Body of pancreas (tissue), 2 donors: ENCODE results near the genes NUPR2 and ZNF722.

DNA sequence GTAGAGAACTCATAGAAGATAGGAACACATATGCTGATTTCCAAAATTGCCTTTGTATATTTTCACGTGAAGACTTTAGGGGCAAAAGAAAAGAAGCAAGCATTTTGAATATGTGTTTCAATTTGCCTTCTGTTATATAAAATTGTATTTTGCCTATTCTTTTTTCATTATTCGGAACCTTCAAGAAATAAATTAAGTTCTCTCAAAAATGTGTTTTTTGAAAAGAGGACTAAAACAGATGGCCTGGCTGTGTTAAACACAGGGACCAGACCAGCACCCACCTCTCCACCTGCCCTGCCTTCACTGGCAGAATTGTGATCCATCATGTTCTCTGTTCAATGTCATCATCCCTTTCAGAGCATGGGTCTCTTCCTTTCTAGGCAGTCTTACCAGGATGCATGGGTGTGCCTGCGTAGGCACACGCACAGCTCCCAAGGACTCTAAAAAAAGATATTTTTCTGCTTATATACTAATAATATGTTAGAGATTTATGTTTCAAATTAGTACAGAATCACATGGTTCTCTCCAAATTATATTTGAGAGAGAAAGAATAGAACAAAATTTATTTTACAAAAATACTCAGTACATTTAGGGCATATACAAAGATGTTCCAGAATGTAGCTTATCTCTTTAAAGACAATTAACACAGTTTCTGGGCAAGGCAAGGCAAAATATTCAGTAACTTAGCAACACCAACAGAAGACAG lies 52.6 kb downstream of the EGFR start:
- PRO-cap, result no peak
- RAMPAGE, long total RNA, 2 experiments, result no peak in any of the 2 experiments

GRCh38 chr7:55110867-55111438 lies 92.1 kb downstream of the EGFR start:
- PRO-cap, result no peak
- RAMPAGE, long total RNA, 2 experiments, result no peak in any of the 2 experiments

DNA sequence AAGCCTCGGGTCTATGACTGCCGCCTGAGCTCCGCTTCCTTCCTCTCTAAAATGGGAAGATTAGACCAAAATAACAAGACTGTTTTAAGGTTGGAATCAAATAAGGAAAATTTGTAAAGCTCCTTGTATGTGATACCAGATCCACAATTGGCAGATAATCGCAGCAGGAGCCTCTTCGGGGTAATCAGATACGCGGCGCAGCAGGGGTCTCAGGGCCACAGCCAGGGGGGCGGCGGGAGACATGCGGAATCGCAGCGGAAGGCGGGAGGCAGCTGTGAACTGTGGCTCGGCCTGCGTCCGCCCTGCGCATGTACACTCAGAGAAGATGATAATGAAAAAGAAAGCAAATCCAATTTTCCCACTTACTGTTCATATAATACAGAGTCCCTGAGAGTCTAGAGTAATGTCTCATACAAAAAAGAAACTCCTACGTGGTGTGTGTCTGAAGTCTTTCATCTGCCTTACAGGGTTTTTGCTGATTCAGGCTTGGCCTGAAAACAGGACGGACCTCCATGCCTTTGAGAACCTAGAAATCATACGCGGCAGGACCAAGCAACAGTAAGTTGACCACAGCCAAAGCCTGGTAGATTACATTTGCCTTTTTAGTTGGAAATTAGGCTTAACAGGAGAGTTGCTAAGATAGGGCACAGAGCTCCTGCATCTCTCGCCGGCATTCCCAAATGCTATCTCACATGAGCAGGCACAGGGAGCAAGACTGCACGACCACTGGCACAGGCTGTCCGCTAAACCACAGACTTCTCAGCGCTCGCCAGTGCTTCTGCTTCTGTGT lies 138.6 kb downstream of the EGFR start:
- PRO-cap, result no peak
- RAMPAGE, long total RNA, 2 experiments, result no peak in any of the 2 experiments

DNA sequence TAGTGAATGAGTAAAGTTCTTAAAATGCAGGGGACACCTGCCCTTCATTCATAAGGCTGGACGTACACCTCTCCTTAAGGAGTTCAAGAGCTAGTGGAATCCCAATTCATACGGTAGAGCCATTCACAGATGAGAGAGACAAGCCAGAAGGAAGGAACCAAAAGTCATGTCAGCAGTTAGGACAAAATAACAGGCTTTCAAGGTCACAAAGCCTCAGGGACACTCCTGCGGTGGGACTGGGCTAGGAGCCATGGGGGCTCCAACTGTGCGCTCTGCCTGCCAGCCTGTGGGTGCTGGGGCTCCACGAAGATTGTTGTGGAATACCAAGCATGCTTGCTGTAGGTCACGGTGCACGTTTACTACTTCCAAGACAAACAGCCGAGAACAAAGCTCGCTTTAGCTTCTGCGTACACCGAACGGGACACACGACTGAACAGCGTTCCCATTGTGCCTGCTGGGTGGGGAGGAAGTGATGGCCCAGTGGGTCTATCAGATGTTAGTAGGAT lies 158.7 kb downstream of the EGFR start:
- PRO-cap, result no peak
- RAMPAGE, long total RNA, 2 experiments, result no peak in any of the 2 experiments

DNA sequence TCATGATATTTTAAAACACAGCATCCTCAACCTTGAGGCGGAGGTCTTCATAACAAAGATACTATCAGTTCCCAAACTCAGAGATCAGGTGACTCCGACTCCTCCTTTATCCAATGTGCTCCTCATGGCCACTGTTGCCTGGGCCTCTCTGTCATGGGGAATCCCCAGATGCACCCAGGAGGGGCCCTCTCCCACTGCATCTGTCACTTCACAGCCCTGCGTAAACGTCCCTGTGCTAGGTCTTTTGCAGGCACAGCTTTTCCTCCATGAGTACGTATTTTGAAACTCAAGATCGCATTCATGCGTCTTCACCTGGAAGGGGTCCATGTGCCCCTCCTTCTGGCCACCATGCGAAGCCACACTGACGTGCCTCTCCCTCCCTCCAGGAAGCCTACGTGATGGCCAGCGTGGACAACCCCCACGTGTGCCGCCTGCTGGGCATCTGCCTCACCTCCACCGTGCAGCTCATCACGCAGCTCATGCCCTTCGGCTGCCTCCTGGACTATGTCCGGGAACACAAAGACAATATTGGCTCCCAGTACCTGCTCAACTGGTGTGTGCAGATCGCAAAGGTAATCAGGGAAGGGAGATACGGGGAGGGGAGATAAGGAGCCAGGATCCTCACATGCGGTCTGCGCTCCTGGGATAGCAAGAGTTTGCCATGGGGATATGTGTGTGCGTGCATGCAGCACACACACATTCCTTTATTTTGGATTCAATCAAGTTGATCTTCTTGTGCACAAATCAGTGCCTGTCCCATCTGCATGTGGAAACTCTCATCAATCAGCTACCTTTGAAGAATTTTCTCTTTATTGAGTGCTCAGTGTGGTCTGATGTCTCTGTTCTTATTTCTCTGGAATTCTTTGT lies 162.3 kb downstream of the EGFR start:
- PRO-cap, result no peak
- RAMPAGE, long total RNA, 2 experiments, result no peak in any of the 2 experiments

GRCh38 chr7:55191294-55192275 lies 172.8 kb downstream of the EGFR start:
- PRO-cap, result no peak
- RAMPAGE, long total RNA, 2 experiments, result no peak in any of the 2 experiments

DNA sequence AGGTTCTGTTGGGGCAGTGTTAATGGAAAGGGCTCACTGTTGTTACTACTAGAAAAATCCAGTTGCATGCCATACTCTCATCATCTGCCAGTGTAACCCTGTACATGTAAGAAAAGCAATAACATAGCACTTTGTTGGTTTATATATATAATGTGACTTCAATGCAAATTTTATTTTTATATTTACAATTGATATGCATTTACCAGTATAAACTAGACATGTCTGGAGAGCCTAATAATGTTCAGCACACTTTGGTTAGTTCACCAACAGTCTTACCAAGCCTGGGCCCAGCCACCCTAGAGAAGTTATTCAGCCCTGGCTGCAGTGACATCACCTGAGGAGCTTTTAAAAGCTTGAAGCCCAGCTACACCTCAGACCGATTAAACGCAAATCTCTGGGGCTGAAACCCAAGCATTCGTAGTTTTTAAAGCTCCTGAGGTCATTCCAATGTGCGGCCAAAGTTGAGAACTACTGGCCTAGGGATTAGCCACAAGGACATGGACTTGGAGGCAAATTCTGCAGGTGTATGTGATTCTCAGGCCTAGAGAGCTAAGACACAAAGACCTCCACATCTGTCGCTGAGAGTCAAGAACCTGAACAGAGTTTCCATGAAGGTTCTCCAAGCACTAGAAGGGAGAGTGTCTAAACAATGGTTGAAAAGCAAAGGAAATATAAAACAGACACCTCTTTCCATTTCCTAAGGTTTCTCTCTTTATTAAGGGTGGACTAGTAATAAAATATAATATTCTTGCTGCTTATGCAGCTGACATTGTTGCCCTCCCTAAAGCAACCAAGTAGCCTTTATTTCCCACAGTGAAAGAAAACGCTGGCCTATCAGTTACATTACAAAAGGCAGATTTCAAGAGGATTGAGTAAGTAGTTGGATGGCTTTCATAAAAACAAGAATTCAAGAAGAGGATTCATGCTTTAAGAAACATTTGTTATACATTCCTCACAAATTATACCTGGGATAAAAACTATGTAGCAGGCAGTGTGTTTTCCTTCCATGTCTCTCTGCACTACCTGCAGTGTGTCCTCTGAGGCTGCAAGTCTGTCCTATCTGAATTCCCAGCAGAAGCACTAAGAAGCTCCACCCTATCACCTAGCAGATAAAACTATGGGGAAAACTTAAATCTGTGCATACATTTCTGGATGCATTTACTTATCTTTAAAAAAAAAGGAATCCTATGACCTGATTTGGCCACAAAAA lies 154.7 kb upstream of the LANCL2 start:
- PRO-cap, result no peak
- RAMPAGE, long total RNA, 2 experiments, result no peak in any of the 2 experiments

- PRO-cap, result no peak
- RAMPAGE, long total RNA, 2 experiments, result no peak in any of the 2 experiments
These were observed 51.6 kb downstream of the VOPP1 start for GRCh38 chr7:55520487-55521293.

DNA sequence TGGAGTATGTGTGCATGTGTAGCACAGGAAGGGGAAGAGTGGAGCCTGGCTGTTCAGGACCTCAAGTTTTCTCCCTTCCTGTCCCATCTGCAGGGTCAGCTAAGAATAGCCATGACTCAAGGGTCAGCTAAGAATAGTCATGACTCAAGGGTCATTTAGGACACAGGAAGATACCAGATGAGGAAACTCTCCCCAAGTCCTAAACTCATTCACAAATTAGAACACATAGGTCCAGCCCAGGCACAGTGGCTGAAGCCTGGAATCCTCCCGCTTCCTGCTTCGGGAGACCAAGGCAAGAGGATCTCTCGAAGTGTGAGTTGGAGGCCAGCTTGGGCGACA lies 21.3 kb upstream of the VOPP1 start:
- PRO-cap, result no peak
- RAMPAGE, long total RNA, 2 experiments, result no peak in any of the 2 experiments

GRCh38 chr7:55688808-55689003 lies 116.4 kb upstream of the VOPP1 start:
- PRO-cap, result no peak
- RAMPAGE, long total RNA, 2 experiments, result no peak in any of the 2 experiments

DNA sequence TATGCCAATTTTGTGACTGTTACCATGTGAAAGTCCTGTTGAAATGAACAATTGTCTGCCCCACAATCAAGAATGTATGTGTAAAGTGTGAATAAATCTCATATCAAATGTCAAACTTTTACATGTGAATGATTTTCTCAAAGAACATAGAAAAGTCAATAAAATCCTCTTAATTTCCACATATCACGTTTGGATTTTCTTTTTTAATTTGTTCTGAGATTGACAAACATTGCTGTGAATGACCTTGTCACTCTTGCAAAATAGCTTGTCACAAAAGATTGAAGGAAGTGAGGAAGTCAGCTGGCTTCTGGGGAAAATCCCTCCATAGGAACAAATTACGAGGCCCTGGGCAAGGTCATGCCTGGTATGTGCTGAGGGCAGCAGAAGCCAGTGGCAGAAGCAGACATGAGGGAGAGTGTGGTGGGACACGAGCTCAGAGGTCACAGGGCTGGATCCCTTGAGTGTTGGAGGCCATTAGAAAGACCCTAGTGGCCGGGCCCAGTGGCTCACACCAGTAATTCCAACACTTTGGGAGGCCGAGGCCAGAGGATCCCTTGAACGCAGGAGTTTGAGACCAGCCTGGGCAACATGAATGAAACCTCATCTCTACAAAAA lies 35.7 kb downstream of the NIPSNAP2 start:
- PRO-cap, result no peak
- RAMPAGE, long total RNA, 2 experiments, result no peak in any of the 2 experiments

DNA sequence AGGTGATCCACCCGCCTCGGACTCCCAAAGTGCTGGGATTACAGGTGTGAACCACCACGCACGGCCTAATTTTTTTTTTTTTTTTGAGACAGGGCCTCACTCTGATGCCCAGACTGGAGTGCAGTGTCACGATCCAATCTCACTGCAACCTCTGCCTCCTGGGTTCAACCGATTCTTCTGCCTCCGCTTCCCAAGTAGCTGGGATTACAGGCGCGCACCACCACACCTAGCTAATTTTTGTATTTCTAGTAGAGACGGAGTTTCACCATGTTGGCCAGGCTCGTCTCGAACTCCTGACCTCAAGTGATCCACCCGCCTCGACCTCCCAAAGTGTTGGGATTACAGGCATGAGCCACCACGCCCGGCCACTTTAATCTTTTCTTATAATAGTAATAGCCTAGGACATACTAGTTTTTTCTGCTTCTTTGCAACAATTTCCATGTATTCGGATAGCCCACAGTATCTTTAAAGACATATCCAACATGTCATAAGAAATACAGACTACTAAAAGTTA lies 1.4 kb downstream of the CHCHD2 start:
- PRO-cap, result no peak
- RAMPAGE, long total RNA, 2 experiments, result no peak in any of the 2 experiments

GRCh38 chr7:56115731-56116683 lies at the start of gene NUPR2:
NUPR2 (minus strand) TSS chr7:56116417.
- PRO-cap, result unidirectional peak, minus-strand start at chr7:56116357
- RAMPAGE, long total RNA, 2 experiments, result start-site peak on the minus strand in 2 of 2 experiments, at chr7:56116366-56116454 at its widest, 9 to 25 reads per replicate

GRCh38 chr7:63068110-63068632 lies 930.5 kb upstream of the ZNF722 start:
- PRO-cap, result no peak
- RAMPAGE, long total RNA, 2 experiments, result no peak in any of the 2 experiments

DNA sequence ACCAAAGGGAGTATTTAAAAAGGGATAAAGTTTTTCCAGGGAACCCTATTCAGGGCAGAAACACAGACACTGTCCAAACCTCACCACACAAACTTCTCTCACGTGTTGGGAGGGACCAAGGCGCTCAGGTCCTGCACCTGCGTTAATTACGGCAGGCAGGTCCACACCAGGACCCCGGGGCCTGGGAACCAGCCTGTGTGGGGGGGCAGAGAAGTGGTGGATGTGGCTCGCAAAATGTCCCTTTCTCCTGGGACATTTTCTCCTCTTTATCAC lies 73.5 kb upstream of the ZNF722 start:
- PRO-cap, result no peak
- RAMPAGE, long total RNA, 2 experiments, result no peak in any of the 2 experiments

DNA sequence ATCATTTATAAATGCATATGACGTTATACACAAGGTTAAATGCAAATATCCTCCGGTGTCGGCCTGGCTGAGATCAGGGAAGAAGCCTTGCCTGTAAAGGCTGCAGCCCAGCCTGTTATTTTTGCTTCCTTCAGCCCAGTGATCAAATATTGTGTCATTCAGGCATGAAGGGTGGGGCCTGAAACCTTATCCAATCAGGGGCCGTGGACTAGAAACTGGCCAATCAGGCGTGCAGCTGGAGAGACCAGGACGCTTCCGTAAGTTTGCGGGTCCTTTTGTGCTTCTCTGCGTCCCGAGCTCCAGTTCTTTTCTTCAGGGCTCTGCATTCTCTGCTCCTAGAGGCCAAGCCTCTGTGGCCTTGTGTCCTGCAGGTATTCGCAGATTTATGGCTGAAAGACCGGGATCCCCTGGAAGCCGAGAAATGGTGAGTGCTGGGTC lies at the start of gene ZNF722:
Gene ZNF722, plus strand, starts transcription at position 273 of the 438 bp plus-strand sequence.
- PRO-cap, result no peak
- RAMPAGE, long total RNA, 2 experiments, result no peak in any of the 2 experiments

DNA sequence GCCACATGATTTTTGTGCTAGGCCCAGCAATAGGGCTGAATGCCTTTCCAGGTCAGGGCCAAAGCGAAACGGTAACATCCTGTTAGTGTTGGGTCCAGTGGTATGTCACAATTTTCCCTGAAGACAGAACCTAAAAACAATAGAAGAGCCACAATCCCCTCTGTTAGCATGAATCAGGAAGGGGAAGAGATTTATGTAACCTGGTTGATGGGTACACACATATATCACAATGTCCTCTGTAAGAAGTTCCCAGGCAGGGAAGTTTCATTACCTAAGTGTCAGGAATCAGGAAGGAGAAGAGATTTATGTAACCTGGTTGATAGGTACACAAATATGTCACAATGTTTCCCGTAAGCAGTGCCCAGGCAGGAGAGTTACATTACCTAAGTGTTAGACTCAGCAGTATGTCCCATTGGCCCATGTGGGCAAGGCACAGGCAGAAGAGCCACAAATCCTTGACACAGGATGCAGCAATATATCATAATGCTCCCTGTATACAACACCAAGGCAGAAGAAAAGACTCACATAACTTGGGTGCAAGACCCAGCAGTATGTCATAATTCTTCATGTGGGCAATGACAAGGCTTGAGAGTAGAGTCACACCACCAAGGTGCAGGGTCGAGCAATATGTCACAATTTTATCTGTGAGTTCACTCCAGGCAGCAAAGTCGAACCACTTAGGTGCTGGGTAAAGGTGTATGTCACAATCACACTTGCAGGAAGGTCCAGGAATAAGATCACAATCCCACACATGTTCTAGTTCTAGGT lies 27.9 kb upstream of the ZNF107 start:
- PRO-cap, result no peak
- RAMPAGE, long total RNA, 2 experiments, result no peak in any of the 2 experiments

- PRO-cap, result unidirectional peak, plus-strand start at chr7:64888368
- RAMPAGE, long total RNA, 2 experiments, result start-site peak on the plus strand in 2 of 2 experiments, at chr7:64888254-64888363 at its widest, 20 to 45 reads per replicate
These were observed 15.0 kb upstream of the ZNF273 start for GRCh38 chr7:64888019-64888587.

DNA sequence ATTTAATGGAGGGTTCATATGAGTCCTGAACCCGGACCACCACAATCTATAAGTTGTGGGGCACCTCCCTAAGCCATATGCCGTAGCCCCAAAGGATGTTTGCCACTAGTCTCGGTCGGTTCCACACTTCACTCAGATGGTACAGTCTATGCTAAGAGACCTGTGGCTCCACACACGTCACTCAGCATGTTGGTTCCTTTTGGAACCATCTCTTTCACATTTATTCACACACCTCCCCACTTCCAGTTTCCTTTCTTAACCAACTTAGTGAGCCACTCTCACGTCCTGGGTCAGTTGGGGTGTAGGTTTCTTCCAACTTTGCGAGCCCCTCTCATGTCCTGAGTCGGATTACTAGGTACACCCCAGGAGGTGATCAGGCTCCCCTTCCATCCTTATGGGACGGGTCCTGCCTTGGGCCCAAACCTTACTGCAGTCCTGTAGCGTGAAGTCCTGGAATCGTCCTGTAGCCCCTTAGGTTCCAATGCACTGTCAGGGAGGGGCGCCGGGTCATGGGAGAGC lies 7.7 kb downstream of the ERV3-1 start:
- PRO-cap, result no peak
- RAMPAGE, long total RNA, 2 experiments, result no peak in any of the 2 experiments

DNA sequence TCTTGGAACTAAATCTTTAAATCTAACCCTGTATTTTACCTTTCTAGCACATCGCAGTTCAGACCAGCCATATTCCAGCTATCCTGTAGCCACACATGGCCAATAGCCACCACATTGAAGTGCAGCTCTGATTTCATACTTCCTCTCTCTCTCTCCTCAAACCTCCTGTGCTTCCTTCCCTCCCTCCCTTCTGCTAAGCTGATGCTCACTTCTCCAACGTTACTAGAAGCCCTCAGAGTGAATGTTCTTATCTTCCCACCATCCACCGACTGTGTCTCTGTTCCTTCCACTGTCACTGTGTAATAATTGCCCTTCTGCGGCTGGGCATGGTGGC lies 574 bp upstream of the ERV3-1 start:
- PRO-cap, result no peak
- RAMPAGE, long total RNA, 2 experiments, result no peak in any of the 2 experiments